Endothelial cell (in vitro differentiated cells): ENCODE measurements around the gene ZBTB8OS.

DNA sequence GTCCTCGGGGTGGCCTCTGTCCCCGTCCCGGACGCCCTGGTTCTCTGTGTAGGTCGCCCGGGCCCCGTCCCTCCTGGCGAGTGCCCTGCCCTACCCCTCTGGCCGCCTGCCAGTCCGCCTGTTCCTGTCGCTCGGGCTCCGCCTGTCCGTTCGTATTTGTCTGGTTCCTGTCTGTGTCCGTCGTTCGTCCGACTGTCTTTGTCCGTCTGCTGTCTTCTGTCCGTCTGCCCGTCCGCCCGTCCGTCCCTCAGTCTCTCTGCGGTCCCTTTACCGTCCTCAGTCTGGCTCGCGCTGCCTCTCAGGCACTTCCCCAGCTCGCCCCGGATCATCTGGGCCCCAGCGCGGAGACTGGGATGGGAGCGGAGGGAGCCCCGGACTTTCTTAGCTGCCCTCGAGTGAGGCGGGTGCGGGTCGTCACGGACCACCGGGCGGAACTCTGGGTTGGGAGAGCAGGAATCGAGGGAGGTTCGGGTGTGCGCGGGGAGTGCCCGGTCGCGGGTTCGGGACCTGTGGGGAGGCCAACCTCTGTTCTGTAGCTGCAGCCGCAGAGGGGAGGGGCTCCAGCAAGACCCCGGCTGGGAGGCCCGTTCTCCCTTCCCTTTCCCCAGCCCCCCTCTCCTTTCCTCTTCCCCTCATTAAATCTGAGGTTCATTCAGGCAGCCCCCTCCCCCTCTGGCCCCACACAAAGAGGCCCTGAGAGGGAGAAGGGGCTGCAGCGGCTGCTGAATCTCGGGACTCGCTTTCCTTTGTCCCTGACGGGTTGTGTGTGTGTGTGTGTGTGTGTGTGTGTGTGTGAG, 846 bp downstream of the SERINC2 start:
- PRO-cap = bidirectional peak, plus-strand start at position 195 of the sequence, minus-strand start at position 82 of the sequence; unidirectional peak, minus-strand start at position 748 of the sequence

- PRO-cap = no peak
Observed at GRCh38 chr1:31514965-31515923, 61.1 kb upstream of the TINAGL1 start.

DNA sequence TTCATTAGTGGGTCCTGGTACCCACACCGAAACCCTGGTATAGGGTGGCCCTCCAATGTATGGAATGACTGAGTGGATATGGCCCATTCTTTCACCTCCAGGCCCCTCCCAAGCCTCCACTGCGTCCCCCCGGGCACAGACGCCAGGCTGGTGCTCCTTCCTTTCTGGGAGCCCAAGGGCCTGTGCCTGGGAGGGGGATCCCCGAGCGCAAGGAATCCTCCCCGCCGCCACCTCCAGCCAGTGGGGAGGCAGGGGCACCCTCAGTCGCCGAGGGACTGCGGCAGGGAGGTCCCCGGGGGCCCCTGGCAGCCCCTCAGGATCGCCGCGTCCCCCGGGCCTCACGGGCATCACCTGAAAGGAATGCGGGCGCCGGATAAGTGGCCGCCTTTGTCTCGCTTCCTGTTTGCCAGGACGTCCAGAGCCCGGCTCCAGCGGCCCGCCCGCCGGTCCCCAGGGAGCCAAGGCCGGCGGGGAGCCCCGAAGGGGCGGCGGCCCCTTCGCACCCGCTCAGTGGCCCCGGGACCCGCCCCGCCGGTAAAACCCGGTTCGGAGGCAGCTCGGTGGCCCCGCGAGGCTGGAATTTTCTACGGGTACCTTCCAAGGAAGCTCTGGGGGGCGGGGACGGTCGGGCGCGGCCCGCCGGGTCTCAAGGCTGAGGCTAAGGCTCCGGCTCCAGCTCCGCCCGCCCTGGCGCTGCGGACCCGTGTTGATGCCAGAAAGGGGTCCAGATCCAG, 12.4 kb downstream of the TINAGL1 start:
- PRO-cap = bidirectional peak, plus-strand start at position 402 of the sequence, minus-strand start at position 362 of the sequence

DNA sequence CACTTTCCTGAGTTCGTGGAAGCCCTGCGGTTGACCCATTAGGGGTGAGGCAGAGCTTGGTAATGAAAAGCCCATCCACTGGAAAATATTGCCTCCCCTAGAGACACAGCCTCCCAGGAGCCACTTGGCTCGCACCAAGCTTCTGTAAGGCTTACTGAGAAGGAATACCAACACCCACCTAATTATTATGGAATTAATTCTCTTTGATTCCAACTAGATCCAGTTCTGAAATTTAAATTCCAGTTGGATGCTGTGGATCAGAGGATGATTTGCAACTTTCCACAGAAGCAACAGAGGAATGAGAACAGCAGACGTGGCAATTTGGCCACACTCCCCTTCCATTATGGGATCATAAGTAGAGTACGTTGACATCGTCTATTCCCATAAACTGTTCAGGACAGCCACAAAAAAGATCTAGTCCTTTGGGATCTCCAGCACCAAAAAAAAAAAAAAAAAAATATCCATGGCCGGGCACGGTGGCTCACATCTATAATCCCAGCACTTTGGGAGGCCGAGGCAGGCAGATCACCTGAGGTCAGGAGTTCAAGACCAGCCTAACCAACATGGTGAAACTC, 4.2 kb upstream of the PEF1 start:
- PRO-cap = no peak

DNA sequence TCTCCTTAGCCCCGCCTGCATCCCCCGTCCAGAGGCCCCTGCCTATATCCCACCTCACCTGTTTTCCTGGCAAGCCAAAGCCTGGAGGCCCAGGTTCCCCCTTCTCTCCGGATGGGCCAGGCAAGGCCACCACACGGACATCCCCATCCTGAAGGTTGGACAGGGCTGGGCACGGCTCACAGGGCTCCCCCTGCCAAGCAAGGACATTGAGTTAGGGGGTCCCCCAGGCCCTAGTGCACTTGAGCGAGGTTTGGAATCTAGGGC, 18.3 kb downstream of the COL16A1 start:
- PRO-cap = no peak

DNA sequence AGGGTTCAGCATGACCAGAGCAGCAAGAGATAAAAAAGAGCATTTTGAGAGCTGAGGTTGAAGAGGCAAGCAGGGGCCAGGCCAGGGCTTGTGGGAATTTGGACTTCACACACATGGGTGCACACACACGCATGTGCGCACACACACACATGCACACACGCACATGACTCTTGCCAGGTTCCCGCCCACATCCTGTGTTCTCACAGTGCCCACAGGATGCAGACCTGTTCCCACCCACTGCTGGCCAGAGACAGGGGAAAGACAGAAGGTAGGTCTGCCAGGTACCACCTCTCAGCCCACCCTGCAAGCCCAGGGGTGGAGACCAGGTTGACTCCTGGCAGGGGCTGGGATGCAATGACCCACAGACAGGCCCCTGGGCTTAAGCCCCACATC, 4.5 kb downstream of the COL16A1 start:
- PRO-cap = unidirectional peak, plus-strand start at position 237 of the sequence

- PRO-cap = no peak
Observed at GRCh38 chr1:31705150-31705719, 1.4 kb upstream of the COL16A1 start.

DNA sequence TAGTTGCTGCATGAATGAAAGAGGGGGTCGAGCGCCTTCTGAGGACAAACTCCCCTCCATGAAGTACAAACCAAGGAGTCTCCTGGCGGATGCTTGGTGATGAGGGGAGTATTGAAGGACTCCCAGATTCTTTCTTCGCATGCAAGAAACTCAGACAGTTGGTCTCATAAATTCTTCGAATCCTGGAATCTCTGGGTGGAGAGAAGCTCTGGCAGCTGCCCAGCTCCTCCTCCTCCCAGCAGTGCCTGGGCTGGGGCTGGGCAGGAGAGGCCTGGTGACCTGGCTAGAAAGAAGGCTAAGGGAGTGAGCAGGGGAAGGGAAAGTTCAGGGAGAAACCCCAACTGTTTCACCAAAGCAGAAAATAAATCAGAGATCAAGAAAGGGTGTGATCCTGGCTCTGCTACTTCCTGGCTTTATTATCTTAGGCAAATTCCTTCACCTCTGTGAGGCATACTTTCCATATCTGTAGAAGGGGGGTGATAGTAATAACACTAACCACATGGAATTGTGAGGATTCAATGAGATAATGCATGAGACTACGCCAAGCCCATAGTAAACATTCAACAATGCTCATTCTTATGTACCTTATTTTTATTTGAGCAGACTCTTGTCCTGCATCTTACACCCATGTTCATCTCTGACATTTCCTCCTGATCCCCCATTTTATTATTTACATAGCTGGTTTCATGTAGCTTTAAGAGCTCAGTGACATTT, 8.8 kb upstream of the COL16A1 start:
- PRO-cap = no peak

- PRO-cap = no peak
Observed at GRCh38 chr1:31739086-31739845, 24.9 kb downstream of the ADGRB2 start.

DNA sequence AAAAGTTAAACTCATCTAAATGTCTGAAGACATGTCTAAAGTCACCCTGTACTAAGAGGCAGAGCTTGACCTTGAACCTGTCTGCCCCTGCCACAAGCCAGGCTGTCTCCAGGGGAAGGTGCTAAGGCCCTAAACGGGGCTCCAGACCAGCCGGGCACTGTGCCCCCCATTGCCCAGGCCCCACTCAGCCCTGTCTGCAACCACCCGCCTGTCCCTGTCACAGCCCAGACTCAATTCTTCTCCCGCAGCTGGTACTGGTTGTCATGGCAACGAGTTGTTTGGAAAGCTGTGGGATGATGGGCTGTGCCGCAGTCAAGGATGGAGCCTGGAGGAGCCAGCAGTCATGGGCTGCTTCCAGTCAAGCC, 4.3 kb downstream of the SPOCD1 start:
- PRO-cap = bidirectional peak, plus-strand start at position 311 of the sequence, minus-strand start at position 219 of the sequence

- PRO-cap = no peak
Observed at GRCh38 chr1:31922641-31923005, 15.5 kb downstream of the PTP4A2 start.

DNA sequence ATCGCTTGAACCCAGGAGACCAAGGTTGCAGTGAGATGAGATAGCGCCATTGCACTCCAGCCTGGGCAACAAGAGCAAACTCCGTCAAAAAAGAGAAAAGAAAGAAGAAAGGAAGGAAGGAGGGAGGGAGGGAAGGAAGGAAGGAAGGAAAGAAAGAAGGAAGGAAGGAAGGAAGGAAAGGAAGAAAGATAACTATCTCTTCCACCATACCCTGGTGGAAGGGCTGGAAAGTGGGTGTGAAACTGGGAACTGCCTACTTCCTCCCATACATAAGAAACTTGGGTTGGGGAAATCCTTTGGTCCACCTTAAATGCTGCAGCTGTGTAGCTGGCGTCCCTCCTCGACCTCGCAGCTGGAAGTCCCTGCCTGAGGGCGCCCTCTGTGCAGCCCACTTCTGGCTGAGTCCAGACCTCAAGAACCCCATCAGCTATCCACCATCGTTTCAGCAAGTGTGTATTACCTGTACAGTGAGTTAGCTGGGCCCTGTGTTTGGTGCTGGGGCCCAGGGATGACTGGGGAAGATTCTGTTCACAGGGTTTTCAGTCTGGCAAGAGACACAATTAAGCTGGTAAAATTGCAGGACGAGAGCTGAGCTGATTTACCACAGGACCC, 4.6 kb upstream of the FAM167B start:
- PRO-cap = no peak

- PRO-cap = no peak
Observed at GRCh38 chr1:32273687-32274400, 18.0 kb upstream of the HDAC1 start.

GRCh38 chr1:32339414-32340008, 3.5 kb upstream of the MARCKSL1 start:
- PRO-cap = no peak

DNA sequence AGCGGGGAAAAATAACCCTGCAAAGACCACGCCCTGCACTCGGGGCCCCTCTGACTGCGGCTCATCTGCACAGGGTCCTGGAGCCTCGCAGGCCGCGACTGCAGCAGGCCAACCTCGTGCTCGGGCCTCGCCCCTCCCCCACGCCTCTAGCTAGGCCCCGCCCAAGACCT, 11.4 kb downstream of the FAM229A start:
- PRO-cap = no peak

DNA sequence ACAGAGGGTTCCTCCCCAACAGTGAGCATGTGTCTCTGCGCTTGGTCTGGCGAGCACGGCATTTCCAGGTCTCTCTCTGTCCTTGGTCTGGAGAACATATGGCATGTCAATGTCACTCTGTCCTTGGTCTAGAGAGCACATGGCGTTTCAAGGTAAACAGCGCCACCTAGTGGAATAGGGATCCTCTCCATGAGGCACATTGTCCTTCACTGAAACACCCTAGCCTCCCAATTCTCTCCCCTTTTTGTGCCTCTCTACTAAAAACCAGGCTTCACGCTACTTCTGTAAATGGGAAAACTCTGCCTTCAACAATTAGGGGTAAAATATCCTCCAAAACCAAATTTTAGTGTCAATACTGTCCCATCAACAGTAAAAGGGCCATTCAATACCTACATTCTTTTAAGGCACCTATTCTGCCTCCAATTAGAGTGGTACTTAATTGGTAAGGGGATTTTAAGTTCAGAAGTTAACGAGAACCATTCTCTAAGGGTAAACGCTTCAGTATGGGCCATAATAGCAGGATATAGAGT, 19.8 kb upstream of the BSDC1 start:
- PRO-cap = no peak

- PRO-cap = bidirectional peak, plus-strand start at chr1:32500541, minus-strand start at chr1:32500628; bidirectional peak, plus-strand start at chr1:32500736, minus-strand start at chr1:32500734
Observed at GRCh38 chr1:32500314-32501166, 35.7 kb downstream of the ZBTB8B start.

DNA sequence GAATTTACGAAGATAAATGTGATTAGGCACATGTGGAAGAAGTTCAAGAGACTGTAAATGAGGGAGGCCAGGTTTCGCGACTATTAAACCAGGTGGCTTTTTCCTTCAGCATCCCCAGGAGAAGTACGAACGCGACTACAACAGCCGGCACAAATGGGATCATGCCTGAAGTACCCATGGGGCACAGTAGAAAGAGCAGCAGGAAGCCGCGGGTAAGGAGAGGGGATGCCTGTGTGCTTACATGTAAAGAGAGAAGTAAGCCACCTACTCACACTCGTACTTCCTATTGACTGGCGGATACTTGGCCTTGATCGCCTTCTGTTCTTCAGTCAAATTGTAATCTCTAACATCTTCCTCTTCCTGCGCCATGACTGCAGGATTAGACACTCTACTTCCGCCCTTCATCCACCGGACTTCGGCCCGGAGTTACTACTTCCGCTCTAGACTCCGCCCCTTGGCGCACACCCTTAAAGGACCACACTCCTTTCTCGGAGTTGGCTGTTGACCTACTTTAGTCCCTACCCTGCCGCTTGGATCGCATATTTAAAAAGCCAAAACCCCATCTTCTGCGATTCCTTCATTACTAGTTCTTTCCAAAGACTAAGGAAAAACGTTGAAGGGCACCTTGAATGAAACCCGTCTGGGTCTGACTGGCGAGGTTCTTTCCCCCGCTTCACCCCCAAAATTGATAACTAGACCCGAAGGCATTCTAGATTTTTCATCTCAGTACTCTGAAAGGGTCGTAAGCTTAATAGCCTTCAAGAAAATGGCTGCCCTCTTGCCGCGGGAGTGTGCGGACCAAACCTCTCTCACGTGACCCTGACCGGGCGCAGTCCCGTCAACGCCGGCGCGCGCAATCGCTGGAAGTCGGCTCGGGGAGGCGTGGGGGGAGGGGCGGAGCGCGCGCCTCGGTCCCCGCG, at the start of gene ZBTB8OS:
Gene ZBTB8OS (minus strand): TSS at position 390 of the 920 bp plus-strand sequence.
- PRO-cap = bidirectional peak, plus-strand start at position 470 of the sequence, minus-strand start at position 381 of the sequence; bidirectional peak, plus-strand start outside the sequence, minus-strand start at position 782 of the sequence

DNA sequence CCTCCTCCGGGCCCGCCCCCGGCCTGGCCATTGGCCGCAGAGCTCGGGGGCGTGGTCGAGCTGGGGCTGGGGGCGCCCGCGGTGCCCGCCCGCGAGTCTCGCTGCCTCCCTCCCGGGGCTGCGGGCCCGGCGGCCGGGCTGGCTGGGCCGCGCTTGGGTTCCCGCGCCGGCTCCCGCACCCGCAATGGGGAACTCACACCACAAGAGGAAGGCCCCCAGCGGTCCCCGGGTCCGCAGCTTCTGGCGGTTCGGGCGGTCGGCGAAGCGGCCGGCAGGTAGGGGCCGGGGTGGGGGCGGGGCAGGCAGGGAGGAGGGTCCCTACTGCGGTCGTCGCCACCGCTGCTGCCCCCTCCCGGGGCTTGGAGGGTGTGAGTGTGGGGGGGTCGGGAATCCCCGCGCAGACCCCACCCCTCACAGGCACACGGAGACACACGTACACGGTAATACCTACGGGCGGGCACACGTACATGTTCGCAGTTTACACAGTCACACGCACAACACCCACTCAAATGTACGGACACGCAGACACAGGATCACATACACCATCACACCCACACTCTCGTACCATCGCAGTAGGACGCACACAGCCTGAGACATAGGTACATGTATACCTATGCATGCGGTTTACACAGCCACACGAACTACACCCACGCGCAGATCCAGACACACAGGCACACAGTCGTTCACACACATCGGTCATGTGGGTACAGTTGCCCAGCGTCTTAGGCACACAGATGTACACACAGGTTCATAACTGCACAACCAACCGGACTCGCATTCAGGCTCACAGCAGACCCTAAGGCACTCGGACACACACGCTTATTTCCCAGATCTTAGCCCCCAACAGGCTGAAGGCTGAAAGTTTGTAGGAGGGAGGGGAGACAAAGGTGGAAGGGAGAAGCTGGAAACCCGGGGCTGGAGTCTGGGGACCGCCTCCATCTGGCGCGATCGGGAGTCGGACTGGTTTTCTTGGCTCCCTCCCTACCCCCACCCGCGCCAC, 12.6 kb downstream of the KIAA1522 start:
- PRO-cap = bidirectional peak, plus-strand start at position 94 of the sequence, minus-strand start outside the sequence

DNA sequence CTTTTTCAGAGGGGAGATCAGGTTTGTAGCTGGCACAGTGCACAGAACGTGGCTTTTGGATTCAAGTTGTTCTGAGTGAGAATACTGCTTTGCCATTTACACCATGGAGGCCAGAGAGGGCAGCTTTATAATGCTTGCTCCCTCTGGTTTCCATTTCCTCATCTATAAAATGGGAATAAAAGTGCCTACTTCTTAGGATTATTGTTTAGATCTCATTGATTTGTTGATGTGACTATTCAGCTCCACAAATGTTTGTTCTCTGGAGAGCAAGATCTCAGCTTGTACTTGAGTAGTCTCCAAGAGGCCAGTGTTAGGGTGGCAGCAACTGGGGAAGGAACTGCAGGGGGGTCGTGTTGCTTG, 20.3 kb downstream of the KIAA1522 start:
- PRO-cap = no peak